A375 (cell line): ENCODE measurements around a stretch of chr2.

GRCh38 chr2:234994125-234995112 is 42.6 kb downstream of the SH3BP4 start:
- RAMPAGE, long total RNA = no peak

- RAMPAGE, long total RNA = no peak
Measured at GRCh38 chr2:235027323-235028264, 75.8 kb downstream of the SH3BP4 start.

GRCh38 chr2:235054459-235055800 is 103.1 kb downstream of the SH3BP4 start:
- RAMPAGE, long total RNA = no peak

DNA sequence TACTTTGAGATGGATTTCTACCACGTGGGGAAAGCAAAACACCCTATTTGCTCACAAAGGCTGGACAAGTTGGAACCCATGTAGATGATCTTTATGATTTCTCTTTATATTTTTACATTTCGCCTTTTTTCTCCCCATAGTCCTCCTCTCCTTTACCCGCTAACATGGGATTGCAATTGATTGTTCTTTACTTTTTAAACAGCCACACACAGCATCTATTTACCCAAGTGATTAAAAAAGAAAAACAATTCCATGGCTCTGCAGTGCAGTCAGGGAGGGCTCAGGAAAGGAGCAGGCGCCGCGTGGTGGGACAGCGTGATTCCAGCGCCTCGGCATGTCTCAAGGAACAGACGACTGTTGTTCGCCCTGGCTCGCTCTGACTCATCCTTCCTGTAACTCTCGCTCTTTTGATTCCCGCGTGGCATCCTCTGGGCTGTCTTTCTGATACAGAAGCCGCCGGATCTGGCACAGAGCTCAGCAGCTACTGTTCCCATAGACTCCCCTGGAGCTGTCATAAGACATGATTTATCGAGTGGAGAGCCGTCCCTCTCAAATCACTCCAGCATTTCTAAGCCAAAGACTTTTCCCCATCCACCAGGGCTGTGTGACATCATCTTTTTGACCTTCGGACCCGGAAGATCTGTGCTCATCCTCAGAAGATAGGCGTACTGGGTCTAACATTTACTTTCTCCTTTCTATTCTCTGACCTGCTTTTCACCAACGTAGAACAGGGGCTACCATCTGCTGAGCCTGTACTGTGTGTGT is 230.3 kb upstream of the AGAP1 start:
- RAMPAGE, long total RNA = no peak

GRCh38 chr2:235378204-235378798 is 115.5 kb upstream of the AGAP1 start:
- RAMPAGE, long total RNA = no peak

DNA sequence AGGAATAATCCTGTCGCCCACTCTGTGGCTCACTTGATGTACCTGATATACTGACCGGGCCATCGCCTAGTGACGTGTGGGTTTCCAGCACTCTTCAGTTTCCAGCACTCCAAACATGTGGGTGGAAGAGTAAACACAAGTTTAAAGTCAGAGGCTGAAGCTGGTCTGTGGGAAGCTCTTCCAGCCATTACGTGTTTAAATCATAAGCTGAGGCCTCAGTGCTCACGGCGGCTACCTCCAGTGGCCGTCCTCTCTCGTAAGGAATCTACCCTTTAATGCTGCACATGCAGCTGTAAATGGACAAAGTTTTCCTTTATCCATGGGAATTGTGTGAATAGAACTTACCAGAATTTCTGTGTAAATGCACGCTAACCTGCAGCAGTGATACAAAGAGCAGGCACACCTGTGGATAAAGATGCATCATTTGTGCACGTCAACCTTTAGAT is 44.1 kb upstream of the AGAP1 start:
- RAMPAGE, long total RNA = no peak

DNA sequence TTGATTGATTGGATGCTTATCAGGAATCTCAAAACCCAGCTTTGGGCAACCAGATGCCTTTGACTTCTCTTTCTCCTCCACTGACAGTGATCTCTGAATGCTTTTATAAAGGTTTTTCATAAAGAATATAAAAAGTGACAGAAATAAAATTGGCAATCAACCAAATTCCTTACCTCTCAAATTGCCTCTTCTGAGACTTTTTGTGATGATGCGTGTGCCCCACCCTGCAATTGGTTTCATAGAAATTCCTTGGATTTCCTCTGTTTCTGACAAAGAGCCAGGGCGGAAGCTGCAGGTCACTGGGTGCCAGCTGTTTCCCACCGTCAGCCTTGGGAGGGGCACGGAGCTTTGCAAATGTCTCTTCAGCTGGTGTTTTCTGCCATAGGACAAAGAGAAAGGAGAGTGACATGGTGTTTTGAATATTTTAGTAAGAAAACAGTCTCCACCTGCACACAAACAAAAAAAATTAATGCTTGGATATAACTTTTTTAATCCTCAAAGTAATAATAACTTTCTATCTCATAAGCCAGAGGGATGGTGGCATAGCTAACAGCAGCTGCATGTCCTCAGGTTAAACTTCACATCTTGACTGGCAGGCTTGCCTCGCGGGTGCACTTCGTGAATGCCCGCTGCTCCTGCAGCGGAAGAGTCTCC is 24.5 kb downstream of the AGAP1 start:
- RAMPAGE, long total RNA = no peak

GRCh38 chr2:235588443-235589217 is 94.8 kb downstream of the AGAP1 start:
- RAMPAGE, long total RNA = no peak

GRCh38 chr2:235614704-235615516 is 121.1 kb downstream of the AGAP1 start:
- RAMPAGE, long total RNA = no peak

- RAMPAGE, long total RNA = no peak
Measured at GRCh38 chr2:235689472-235690123, 195.8 kb downstream of the AGAP1 start.

GRCh38 chr2:235748987-235749585 is 255.2 kb downstream of the AGAP1 start:
- RAMPAGE, long total RNA = no peak

DNA sequence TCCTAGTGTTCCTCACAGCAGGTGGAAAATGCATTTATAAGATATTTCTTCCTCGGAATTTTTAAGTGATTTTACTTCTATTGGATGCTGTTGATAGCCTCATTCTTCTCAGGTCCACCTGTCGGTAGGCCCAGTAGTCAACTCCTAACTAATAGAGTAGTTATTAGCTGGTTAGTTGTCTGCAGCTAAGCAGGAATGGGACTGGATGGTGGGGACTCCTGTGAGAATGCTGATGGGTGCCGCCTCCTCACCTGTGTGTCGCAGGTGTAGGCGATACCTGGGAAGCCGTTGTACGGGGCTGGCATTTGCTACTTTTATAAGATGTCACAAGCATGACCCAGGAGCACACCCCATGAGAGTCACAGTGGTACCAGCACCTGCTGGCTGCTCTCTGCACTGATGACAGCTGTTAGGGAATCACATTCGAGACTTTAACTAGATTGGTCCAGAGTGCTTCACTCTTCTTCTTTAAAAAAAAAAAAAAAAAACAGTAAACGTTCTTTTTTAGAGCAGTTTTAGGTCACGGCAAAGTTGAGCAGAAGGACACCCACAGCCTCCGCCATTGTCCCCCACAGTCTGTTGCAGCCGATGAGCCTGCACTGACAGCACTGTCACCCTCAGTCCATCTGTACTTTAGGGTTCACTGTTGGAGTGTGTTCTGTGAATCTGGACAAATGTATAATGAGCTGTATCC is 337.0 kb downstream of the AGAP1 start:
- RAMPAGE, long total RNA = no peak

DNA sequence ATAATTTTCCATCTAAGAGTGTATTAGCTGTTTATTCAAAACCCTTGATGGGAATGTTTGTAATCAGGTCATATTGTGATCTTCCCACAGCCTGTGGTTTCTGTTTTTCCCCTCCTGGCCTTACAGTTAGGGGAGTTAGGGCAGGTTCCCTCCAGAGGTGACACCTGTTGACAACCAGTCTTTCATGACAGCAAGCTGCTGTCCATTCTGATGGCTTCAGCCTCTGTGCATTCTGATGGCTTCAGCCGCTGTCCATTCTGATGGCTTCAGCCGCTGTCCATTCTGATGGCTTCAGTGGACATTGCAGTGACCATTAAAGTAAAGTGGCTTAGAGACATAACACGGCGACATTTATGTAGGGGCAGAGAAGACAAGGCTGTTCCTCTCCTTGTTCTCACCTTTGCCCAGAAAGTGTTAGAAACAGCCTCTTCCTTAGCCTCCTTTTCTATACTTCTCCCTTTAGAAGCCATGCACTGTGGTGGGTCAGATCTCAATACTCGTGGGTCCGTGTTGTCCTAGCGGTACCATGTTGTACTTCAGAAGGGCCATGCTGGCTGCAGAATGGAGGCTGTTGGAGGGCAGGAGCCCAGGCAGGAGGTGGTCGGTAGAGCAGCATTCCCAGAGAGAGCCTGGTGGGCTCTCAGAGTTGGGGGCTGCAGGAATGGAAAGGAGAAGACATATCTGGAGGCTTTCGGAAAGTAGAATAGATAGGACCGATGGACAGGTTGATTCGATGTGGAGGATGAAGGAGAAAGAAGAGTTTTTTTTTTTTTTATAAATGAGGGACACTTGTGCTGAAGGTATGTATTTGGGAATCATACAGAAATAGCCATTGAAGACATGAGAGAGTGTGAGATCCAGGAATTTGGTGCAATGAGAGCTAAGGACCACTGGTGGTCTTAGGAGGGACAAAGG is 327.9 kb downstream of the GBX2 start:
- RAMPAGE, long total RNA = no peak

GRCh38 chr2:235914348-235915323 is 253.6 kb downstream of the GBX2 start:
- RAMPAGE, long total RNA = no peak

DNA sequence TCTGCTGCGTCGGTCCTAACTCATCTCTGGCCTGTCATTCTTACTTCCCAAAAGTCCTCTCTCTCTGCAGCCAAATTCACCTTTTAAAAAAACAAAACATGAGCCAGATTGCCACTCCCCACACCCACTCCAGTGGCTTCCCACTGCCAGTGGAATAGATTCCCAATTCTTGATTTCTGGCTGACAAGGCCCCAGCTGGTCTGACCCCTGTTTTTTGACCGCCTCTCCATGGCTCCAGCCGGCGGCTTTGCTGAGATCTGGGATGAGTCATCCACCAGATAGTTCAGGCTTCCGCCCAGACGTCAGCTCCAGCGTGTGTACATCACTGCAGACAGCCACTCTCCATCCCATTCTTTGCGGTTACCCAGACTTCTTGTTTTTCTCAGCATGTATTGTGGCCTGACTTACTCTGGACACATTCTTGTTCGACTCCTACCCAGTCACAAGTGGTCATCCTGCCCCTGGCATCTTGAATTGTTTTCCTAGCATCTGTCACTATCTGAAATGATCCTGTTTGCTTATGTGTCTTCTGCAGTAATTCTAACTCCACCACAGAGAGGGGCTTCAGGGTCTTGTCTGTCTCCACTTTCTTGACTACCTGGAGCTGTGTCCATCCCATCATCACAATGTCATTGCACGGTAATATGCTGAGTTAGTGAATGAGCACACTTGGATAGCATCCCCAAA is 227.8 kb downstream of the GBX2 start:
- RAMPAGE, long total RNA = no peak

- RAMPAGE, long total RNA = no peak
Measured at GRCh38 chr2:236001352-236001958, 166.7 kb downstream of the GBX2 start.

GRCh38 chr2:236078404-236079022 is 89.7 kb downstream of the GBX2 start:
- RAMPAGE, long total RNA = no peak

DNA sequence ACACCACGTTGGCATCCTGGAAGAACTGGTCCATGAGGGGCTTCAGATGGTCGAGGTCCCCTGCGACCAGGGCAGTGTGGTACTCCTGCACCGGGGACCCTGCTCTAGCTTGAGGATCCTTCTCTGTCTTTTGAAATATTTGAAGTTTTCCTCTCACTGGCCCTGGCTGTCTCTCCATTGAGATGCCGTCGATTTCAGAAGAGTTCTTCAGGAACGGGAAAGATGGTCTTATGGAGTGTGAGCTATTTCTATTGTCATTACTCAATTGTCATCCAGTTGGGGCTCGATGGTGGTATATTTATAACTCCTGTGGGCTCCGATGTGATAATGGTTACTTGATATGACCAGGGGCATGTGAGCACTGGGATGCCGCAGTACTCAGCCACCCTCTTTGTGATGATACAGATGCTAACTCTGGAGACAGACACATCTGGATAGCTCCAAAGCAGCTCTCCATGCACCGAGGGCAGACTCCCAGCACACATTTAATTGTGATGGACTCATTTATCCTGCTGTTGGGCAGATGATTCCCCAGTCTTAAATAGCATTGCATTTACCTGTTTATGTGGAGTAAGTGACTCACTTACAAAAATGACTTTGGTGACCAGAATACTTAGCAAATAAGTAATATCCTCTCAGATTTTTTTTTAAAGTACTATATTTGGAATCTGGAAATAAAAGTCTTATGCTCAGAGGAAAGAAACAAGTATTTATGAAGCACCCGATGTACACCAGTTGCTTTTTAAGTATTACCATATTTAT is 22.7 kb downstream of the ASB18 start:
- RAMPAGE, long total RNA = no peak

DNA sequence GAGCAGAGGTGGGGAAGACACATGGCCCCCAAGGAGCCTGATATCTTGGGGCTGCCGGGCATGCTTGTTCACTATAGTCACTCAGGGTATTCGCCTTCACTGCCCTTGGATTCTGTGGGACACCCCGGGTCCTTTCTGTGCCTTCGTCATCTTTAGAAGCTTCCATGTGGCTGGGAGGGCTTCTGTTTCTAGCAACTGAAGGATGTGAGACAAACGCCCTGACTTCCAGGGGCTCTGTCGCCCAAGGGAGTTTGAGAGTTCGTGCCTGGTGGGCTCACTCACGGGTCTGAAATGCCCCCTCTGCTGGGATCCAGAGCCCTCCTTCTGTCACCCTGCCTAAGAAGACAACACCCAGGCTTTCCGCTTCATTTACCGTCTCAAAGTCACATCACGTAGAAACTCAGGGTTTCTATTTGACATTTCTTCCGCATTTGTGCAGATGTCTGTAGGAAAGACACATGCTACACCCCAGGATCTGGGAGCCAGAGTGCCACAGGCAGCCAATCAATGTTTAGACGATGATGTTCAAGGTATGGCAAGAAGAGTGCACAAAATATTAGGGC is 24.5 kb upstream of the ACKR3 start:
- RAMPAGE, long total RNA = no peak

DNA sequence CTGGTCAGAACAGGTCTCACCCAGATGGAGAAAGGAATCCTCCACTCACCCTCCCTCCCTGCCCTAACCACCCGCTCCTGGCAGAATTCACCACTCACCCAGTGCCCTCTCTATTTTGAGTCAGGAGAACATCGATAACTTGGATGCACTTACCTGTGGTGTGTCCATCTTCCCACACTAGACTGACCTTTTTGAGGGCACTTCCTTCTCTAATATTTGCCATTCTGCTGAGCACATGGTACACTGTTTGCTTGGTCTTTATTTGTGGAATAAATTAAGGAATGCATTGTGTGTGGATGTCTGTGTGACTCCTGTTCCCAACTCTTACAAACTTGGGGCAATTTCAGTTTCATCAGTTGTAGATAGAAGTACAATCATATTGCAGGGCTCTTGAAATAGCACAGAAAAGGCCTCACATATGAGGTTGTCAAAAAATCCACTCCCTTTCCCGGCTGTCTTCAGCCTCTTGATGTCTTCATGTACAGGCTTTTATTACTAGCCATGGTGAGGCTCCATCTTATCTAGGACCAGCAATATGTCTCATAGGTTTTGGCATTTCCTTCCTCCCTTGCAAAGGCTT is 133.8 kb downstream of the ACKR3 start:
- RAMPAGE, long total RNA = no peak